Paraaortic lymph node (tissue), 1 donor: ENCODE measurements around the genes CALHM1 and SH3PXD2A.

DNA sequence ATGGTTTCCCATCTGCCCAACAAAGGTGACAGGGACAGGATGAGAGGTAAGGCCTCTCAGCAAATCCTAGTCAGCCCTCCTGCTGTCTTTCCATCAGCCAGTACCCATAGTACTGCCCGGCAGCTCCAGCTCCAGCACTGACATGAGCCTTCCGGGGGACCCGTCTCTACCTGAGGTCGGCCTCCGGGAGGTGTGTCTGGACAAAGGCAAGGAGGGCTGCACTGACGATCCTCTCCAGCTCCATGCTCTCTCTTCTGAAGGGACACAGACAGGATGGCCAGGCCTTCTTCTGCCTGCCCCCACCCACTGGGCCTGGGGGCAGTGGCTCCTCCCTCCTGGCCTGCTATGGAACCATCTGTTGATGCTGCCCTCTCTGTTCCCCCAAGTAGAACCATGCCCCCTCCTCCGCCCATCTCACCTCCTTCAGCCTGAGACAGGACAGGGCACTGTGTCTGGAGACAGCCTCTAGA, 4.3 kb downstream of the FBXL15 start:
- PRO-cap: no peak

DNA sequence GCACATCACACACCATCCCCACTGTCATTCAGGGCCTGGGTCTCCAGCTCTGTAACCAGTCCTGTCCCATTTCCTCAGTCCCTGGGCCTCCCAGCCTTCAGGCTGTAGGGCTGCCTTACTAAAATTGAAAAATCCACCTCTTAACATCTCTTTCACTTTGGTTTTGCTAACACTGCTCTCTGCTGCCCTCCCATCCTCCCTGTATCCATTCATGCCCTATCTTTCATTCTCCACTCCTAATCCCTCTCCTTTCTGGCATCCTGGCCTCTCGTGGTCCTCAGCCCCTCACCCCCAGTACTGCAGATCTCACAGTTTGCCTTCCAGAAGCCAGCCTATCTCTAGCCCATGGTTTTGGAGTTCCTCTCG, 13.2 kb upstream of the TRIM8 start:
- PRO-cap: no peak

- PRO-cap: no peak
Observed at GRCh38 chr10:102650472-102651497, 6.5 kb downstream of the TRIM8 start.

GRCh38 chr10:102691777-102692137, 22.4 kb downstream of the ARL3 start:
- PRO-cap: no peak

- PRO-cap: no peak
Observed at GRCh38 chr10:102710583-102711097, 3.6 kb downstream of the ARL3 start.

DNA sequence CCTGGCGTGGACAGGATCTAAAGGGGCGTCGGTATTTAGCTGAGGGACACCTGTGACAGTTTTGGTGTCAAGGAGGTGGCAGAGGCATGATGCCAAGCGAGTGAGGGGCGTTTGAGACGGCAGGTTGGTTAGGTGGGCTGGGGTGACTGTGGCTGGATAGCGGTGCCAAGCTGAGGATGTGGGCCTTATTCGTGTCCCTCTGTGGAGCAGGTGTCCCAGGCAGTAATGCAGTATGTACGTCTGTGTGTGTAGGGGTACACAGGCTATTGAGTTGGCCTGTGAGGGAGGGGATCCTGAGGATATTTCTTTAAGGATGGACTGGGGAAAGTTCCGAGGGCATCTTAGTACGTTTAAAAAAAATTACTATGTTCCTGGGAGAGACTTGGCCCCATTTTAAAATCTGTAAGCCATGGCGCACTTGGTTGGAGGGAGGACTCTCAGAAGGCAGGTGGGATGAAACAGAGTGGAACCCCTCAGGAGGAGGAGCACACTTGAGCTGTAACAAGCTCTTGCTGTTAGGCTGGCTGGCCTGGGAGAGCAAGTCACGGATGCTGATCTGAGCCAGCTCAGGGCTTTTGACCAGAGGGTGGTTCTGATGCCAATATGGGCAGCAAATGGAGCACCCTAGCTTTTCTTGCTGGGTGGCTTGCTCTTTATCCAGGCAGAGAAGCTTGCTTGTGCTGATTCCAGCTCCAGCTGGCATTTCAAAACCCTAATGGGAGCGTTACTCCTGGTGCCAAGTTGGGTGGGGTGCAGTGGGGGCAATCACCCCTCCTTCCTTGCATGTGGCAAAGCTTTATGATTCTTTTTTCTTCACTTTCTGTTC, 727 bp downstream of the WBP1L start:
- PRO-cap: no peak

- PRO-cap: no peak
Observed at GRCh38 chr10:102782128-102782549, 38.4 kb downstream of the WBP1L start.

GRCh38 chr10:102782550-102783617, 39.1 kb downstream of the WBP1L start:
- PRO-cap: no peak

DNA sequence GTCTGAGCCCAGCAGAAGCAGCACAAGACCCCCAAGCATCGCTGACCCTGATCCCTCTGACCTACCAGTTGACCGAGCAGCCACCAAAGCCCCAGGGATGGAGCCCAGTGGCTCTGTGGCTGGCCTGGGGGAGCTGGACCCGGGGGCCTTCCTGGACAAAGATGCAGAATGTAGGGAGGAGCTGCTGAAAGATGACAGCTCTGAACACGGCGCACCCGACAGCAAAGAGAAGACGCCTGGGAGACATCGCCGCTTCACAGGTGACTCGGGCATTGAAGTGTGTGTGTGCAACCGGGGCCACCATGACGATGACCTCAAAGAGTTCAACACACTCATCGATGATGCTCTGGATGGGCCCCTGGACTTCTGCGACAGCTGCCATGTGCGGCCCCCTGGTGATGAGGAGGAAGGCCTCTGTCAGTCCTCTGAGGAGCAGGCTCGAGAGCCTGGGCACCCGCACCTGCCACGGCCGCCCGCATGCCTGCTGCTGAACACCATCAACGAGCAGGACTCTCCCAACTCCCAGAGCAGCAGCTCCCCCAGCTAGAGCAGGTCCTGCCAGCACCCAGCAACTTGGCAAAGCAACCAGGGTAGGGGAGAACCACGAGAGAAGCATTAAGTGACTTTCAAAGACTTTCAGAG, 24.3 kb downstream of the CYP17A1 start:
- PRO-cap: no peak

GRCh38 chr10:103458587-103459202, at the start of gene CALHM1:
Gene CALHM1 (minus strand): TSS chr10:103458900.
- PRO-cap: no peak

- PRO-cap: no peak
Observed at GRCh38 chr10:103551587-103552174, 58.2 kb downstream of the NEURL1 start.

DNA sequence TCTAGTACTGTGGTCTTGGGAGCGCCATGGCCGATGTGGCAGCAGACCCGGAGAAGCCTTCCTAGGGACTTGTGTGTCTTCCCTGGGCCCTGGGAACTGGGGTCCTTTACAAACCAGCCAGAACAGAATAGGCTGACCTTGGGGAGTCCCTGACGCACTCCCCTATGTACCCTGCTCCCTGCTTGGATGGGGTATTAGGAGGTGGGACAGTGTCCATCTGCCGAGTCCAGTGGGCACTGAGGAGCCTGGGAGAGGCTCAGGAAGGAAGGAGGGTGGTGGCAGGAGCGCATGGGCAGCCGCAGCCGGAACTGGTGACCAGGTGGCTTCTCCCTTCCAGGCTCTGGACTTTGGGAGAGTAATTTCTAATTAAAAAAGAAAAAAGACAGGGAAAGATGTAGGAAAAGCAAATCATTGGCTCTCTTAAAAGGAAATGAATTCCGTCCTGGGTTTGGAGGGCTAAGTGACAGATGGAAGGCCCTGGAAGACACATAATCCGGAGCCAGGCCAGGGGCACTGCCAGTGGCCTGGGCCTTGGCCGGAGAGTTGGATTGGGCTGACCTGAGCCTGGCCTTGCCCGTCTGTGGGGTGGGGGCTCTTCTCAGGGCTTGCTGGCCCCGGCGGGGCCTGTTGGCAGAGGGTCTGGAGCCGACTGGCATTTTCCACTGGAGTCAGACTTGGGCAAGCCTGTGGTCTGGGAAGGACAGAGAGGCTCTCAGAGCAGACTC, 62.9 kb downstream of the NEURL1 start:
- PRO-cap: no peak

- PRO-cap: no peak
Observed at GRCh38 chr10:103596799-103597516, 103.5 kb downstream of the NEURL1 start.

- PRO-cap: no peak
Observed at GRCh38 chr10:103645007-103645767, 151.7 kb downstream of the NEURL1 start.

GRCh38 chr10:103691977-103692352, 163.4 kb downstream of the SH3PXD2A start:
- PRO-cap: no peak

GRCh38 chr10:103735636-103736481, 119.5 kb downstream of the SH3PXD2A start:
- PRO-cap: no peak

- PRO-cap: no peak
Observed at GRCh38 chr10:103793302-103793710, 62.1 kb downstream of the SH3PXD2A start.

DNA sequence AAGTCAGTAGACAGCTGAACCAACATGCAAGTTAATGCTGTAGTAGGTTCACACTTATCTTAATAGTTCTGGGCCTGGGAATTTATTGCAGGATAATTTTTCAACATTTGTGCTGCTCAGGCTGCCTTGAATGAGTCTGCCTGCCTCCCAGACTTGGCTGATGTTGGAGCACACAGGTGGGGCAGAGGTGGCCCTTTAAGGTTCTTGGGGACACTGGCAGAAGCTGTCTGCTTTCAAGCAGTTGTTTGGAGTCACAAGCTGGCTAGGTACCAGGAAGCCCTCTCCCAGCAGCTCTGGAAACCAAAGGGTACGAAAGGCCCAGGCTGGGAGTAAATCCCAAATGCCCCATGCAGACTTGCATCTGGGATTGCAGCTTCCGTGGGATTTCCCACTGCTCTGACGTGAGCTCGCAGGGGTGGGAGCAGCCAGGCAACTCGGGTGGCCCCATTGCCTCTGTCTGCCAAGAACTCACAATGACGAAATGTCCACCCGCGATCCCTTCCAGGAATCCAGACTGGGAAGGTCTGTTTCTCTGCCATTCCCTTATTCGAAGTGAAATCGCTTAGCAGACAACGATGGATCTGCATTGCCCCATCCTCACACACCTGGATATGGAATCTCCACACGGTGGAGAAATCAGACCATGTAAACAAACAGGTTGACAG, 20.4 kb downstream of the SH3PXD2A start:
- PRO-cap: no peak

GRCh38 chr10:103855428-103856051, at the start of gene SH3PXD2A:
Gene SH3PXD2A (minus strand): TSS chr10:103855576.
- PRO-cap: bidirectional peak, plus-strand start at chr10:103855647, minus-strand start at chr10:103855576; unidirectional peak, minus-strand start at chr10:103855704; unidirectional peak, minus-strand start at chr10:103855729

DNA sequence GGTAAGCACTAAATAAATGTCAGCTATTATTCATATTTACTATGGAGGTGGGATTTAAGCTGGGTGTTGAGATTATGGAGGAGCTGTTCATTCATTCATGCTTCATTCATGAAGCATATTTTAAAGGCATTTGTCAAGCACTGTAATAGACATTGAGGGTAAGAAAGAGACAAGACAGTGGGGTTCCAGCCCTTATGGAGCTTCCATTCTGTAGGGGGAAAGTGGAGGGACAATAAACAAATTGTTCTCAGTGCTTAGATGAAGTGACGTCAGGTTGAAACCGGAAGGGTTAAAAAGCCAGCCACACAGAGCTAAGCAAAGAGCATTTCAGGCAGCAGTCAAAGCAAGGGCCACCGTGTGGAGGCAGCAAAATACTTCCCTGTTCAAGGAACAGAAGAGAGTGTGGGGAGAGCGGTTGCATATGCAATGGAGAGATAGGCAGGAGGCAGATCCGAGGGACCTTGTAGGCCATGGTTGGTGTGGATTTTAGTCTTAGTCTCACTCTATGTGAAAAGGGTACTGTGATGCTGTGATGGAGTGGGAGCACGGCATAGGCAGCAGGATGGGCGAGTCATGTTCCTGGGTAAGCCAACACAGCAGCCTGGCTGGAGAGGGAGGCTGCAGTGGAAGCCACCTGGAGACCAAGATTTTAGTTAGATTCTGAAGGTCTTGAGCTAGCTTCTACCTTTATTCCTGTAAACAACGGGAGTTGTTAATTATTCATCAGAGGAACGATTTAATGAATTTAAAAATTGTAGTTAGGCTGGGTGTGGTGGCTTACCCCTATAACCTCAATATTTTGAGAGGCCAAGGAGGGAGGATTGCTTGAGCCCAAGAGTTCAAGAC, 3.8 kb upstream of the STN1 start:
- PRO-cap: no peak